Gastrocnemius medialis (tissue), 3 donors: ENCODE results near the genes TRUB1, PNLIP and SLC18A2.

DNA sequence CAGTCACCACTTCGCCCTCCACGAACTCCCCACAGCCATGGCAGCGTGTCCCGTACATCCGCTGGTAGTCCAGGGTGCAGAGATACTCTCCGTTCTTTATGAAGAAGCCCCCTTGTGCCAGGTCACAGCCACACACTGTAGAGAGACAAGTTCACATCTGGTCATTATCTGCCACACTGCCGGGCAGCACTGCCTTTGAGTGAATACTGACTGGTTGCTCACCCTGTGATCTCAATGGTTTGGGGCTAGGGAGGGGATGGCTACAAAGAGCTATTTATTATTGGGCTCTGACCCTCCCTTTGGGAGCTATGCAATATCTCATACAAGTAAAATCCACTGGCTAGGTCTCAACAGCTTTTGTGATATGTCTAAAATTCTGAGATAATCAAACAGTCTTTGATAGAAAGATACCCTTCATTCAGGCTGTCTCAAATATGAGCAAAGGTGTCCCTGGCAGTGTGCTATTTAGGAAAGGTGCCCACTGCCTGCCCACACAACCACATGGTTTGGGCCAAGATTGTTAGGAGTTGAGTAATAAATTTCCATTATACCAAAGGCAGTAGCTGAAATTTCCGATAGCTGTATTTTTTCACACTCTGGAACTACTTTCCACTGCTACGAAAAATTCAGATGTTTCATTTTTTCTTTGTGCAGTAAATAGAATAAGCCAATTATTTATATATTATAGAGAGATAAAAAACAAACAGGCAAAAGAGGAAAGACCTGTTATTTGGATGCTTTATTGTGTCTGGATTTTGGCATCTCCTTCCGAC is 82.4 kb downstream of the ABLIM1 start:
- PRO-cap, result unidirectional peak, minus-strand start at position 71 of the sequence
- RAMPAGE, long total RNA, 3 experiments, result start-site peak on the minus strand in 2 of 3 experiments, centred at positions 218 to 427 of the sequence, 29 to 52 reads per replicate

GRCh38 chr10:114630715-114631177 is 27.3 kb downstream of the ABLIM1 start:
- PRO-cap, result no peak
- RAMPAGE, long total RNA, 3 experiments, result no peak in any of the 3 experiments

DNA sequence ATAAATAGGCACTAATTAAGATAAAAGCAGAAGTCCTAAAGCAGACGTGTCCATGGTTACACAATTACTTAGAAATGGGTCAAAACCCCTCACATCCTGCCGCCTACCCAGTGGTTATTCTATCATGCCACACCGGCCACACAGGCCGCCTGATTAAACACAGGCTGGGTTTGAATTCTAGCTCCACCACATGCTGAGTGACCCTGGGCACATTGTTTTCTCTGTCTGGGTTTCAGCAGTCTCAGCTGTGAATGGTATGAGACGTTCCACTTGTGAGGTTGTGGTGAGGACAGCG is 18.8 kb downstream of the ABLIM1 start:
- PRO-cap, result no peak
- RAMPAGE, long total RNA, 3 experiments, result no peak in any of the 3 experiments

- PRO-cap, result unidirectional peak, minus-strand start at chr10:114685003
- RAMPAGE, long total RNA, 3 experiments, result no peak in any of the 3 experiments
Observed at GRCh38 chr10:114684926-114685239, 26.8 kb upstream of the ABLIM1 start.

DNA sequence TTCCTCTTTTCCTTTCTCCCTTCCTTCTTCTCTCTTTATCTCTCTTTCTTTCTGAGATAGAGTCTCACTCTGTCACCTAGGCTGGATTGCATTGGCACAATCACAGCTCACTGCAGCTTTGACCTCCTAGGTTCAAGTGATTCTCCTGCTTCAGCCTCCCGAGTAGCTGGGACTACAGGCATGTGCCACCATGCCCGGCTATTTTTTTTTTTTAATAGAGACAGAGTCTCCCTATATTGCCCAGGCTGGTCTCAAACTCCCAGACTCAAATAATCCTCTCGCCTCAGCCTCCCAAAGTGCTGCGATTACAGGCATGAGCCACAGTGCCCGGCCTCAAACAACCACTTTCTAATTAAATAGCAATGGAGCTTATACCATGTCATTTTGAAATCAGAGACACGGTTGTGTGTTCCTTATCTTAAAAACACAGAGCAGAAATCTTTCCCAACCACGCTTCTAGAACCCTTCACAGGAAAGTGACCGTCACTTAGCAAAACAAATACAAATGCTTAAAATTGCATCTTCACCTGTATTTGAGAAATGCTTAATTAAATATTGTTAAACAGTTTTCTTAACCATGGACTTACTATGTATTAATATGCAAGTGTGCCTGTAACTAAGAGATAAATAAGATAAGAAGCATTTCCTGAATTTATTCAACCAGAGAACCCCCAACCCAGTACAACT is 28.7 kb upstream of the ABLIM1 start:
- PRO-cap, result no peak
- RAMPAGE, long total RNA, 3 experiments, result no peak in any of the 3 experiments

GRCh38 chr10:114824340-114824639 is 2.7 kb downstream of the FHIP2A start:
- PRO-cap, result no peak
- RAMPAGE, long total RNA, 3 experiments, result no peak in any of the 3 experiments

- PRO-cap, result no peak
- RAMPAGE, long total RNA, 3 experiments, result no peak in any of the 3 experiments
Observed at GRCh38 chr10:114830589-114831419, 9.2 kb downstream of the FHIP2A start.

GRCh38 chr10:114864226-114864791 is 42.7 kb downstream of the FHIP2A start:
- PRO-cap, result no peak
- RAMPAGE, long total RNA, 3 experiments, result no peak in any of the 3 experiments

GRCh38 chr10:114937852-114939118 is at the start of gene TRUB1:
Gene TRUB1, plus strand, starts transcription at chr10:114938195.
- PRO-cap, result unidirectional peak, plus-strand start at chr10:114938225
- RAMPAGE, long total RNA, 3 experiments, result start-site peak on the plus strand in 2 of 3 experiments, at chr10:114938224-114938236 at its widest, 110 to 220 reads per replicate

- PRO-cap, result no peak
- RAMPAGE, long total RNA, 3 experiments, result no peak in any of the 3 experiments
Observed at GRCh38 chr10:116020789-116020988, 252.3 kb downstream of the GFRA1 start.

DNA sequence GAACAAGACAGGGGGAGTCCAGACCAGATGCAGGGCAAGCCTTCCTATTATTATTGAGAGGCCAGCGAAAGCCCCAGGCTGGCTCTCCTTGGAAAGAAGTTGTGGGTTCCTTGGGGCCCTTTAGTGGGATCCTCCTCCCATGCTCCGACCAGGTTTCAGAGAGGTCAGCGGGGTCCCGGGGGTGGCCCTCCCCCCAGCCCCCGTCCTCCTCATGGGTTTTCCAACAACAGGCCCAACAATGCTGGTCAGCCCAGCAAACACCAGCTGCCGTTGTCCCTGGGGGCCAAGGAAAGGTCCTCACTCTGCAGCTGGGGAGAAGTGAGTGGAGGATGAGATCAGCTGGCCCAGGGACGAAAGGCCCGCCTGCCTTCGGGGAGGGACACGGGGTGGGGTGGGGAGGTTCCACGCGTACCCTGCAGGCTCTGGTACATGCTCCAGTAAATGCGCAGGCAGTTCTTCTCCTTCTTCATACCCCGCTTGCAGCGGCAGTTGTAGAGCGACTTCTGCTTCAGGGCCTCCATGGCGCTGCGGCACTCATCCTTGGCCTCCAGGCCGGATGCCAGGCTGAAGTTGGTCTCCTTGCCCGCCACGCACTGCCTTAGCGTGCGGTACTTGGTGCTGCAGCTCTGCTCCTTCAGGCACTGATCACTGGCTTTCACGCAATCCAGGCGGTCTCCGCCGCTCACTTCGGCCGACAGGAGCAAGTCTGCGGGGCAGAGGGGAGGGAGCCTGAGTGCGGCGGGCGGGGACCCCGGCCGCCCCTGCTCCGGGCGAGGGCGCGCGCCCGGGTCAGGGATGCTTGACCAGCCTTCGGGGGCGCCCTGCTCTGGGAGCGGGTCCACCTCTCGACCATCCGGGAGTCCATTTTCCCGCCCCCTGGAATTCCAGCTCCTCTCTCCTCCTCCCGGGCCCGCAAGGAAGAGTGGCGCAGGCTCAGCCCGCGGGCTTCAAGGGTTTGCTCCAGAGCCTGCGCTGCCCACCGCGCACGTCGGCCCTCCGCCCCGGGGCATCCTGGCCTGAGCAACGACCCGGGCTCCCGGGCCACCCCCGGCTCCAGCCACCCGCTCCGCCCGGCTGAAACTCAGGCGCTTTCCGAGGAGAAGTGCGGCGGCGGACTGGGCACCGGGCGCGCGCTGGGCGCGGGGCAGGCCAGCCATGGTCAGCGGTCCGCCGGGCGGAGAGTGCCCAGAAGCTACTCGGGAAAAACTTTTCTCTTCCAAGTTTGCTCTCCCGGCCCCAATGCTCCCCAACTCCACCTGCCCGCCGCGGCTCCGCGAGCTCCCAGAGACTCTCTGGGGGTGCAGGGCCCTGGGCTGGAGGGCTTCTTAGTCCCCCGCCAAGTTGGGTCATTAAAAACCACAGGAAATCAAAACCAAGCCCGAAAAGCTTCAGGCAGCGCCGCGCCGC is 2.1 kb downstream of the GFRA1 start:
- PRO-cap, result unidirectional peak, plus-strand start at position 452 of the sequence
- RAMPAGE, long total RNA, 3 experiments, result no peak in any of the 3 experiments

GRCh38 chr10:116278588-116279245 is 5.7 kb upstream of the GFRA1 start:
- PRO-cap, result no peak
- RAMPAGE, long total RNA, 3 experiments, result no peak in any of the 3 experiments

DNA sequence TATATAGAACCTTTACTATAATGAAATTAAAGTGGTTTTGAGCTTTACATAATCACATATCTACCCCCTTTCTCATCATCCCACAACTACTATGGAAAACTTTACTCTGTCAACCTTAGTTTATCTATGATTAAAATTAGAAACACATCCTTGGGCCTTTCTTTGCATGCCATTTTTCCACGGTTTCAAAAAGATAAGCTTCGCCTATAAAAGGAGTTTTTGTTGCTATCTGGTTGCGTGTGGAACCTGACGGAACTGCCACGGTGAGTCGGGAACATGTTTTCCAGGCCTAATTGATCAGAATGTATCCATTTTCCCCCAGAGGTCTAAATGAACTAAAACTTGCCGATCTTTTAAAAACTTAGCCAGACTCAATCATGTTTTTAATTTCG is at the start of gene PNLIP:
Gene PNLIP (plus strand): TSS at position 236 of the 392 bp plus-strand sequence.
- PRO-cap, result no peak
- RAMPAGE, long total RNA, 3 experiments, result no peak in any of the 3 experiments

GRCh38 chr10:116940303-116940923 is 64.6 kb downstream of the SHTN1 start:
- PRO-cap, result no peak
- RAMPAGE, long total RNA, 3 experiments, result no peak in any of the 3 experiments

- PRO-cap, result no peak
- RAMPAGE, long total RNA, 3 experiments, result no peak in any of the 3 experiments
Observed at GRCh38 chr10:117240505-117241226, at the start of gene SLC18A2. Gene SLC18A2, plus strand, starts transcription at chr10:117241114.

DNA sequence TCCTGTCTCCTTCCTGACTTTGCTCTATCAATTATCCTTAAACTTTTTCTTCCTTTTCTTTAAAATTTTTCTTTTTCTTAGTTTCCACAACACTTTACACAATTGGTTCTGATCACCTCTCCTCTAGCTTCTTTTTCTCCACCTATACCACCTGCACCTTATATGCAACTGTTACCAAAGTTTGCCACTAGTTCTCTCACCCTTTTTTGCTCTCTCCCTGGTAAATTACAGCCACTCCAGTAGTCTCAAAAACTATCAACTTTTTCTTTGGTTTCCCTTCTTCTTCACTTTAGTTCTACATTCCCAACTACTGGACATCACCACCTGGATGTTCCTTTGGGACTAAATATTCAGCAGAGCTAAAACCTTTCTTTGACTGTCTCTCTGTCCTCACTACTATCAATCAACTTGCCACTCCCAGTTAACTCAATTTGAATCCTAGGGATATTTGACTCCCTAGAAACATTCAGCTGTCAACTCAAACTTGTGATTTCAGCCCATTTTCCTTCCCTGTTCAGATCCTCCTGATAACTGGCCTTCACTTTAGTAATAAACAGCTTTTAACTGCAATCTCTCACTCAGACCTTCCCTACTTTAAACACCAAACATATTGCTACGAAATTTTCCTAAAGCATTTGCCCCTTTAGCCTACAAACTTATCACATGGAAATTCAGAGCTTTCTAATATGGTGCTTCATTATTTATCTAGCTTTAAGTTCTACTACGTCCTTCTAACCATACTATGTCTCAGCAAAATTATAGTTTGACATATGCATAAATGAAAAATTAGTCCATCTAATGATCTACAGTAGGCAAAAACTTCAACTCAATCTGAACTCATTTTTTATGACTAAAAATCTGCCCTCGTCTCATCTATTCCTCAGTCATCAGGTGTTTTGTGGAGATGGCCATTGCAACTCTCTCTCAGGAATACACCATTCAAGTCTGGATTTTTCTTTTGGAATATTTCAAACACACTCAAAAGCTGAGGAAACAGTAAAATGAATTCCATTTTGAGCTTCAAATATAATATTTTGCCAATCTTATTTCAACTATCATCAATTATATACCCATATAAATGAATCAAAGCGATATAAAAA is 46.6 kb downstream of the SLC18A2 start:
- PRO-cap, result no peak
- RAMPAGE, long total RNA, 3 experiments, result no peak in any of the 3 experiments

DNA sequence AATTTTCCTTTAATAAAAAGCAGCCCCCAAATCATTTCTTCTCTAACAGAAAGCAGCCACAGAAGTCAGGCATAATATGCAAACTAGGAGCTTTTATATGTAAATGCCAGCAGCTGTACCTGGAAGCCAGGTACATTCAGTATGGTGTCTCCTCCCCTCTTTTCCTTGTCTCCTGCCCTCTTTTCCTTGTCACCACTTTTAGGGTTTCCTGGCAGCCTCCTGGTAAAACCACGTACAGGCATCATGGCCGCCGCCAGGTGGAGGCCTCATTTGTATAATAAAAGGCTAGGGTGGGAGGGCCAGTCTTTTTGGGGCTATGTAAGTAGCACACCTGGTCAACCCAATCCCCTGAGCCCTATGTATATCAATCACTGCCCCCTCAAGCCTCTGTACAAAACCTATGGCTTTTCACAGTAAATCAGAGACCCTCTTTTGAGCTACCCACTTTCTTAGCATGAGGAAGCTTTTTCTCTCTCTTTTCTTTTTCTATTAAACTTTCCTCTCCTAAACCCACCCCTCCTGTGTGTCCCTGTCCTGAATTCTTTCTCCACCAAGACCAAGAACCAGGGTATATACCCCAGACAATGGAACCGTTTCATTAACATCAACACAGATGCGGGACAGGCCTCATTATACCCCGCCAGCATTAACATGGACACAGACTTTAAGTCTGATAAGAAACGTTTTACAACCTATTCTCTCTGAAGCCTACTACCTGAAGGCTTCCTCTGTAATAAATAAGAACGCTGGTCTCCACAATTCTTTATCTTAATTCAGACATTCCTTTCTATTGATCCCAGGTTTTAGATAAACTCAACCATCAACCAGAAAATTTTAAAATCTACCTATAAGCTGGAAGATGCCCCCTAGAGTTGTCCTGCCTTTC is 28.4 kb downstream of the PDZD8 start:
- PRO-cap, result no peak
- RAMPAGE, long total RNA, 3 experiments, result no peak in any of the 3 experiments

GRCh38 chr10:117361235-117361950 is 13.8 kb downstream of the PDZD8 start:
- PRO-cap, result no peak
- RAMPAGE, long total RNA, 3 experiments, result no peak in any of the 3 experiments

GRCh38 chr10:117442956-117443490 is 67.8 kb upstream of the PDZD8 start:
- PRO-cap, result no peak
- RAMPAGE, long total RNA, 3 experiments, result no peak in any of the 3 experiments

DNA sequence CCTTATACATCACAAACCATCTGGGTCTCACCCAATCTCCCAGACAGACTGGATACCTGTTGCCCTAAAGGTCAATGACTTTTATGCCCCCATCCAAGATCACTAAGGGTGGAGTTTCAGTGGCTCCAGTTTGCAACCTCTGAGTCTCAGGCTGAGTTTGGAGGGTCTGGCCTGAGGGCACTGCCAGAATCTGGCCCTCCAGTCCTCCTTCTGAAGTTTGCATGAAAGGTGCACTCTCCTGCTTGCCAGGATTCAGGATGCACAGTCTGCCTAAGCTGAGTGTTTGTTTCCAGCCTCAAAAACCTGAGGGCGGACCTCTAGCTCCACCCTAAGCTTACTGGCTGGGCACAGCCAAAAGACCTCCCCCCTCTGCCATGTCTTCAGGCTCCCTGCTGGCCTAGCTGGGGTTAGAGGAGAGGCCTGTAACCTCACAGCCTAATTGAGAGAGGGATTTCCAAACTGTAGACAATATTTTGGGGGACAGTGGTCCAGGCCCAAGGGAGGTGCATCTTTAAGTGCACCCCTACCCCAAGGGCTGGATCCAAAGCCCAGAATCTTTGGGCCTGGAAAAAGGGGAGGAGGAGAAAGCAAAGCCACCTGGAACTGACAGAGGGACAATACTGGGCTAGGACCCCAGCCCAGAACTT is 2.3 kb upstream of the EMX2 start:
- PRO-cap, result no peak
- RAMPAGE, long total RNA, 3 experiments, result no peak in any of the 3 experiments